Placental epithelial cell (primary cell): ENCODE measurements around a stretch of chr20.

- CAGE, long polyA plus RNA, result no peak
Measured at GRCh38 chr20:18057220-18057402, 605 bp downstream of the OVOL2 start.

GRCh38 chr20:18328891-18329158 is 40.5 kb downstream of the ZNF133 start:
- CAGE, long polyA plus RNA, result no peak

DNA sequence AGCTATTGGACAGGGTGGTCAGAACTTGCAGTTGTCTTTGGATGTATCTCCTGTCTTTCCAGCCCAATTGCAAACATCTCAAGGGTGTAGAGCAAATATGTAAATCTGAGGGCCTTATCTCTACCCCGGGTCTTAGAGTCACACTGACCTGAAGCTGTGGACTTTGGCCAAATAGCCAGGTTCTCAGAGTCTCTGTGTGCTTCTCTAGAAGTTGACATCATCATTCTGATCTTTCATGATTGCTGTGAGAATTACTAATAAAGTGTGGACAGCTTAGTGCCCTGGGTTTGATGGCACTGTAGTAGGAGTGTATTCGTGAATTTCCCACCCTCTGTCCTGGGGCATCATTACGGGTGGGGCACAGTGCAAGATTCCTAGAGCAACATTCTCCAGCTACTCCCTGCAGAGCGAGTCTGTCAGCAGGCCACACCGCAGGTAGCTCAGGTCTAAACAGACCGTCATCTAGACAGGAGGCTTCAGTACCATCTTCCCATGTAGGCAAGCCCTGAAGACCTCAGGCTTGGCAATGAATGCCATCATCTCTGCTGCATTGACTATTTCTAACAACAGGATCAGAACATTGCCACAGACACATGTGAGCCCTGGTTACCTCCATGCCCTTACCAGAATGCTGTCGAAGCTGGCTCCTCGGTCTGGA is 71.2 kb downstream of the SLC24A3 start:
- CAGE, long polyA plus RNA, result no peak

DNA sequence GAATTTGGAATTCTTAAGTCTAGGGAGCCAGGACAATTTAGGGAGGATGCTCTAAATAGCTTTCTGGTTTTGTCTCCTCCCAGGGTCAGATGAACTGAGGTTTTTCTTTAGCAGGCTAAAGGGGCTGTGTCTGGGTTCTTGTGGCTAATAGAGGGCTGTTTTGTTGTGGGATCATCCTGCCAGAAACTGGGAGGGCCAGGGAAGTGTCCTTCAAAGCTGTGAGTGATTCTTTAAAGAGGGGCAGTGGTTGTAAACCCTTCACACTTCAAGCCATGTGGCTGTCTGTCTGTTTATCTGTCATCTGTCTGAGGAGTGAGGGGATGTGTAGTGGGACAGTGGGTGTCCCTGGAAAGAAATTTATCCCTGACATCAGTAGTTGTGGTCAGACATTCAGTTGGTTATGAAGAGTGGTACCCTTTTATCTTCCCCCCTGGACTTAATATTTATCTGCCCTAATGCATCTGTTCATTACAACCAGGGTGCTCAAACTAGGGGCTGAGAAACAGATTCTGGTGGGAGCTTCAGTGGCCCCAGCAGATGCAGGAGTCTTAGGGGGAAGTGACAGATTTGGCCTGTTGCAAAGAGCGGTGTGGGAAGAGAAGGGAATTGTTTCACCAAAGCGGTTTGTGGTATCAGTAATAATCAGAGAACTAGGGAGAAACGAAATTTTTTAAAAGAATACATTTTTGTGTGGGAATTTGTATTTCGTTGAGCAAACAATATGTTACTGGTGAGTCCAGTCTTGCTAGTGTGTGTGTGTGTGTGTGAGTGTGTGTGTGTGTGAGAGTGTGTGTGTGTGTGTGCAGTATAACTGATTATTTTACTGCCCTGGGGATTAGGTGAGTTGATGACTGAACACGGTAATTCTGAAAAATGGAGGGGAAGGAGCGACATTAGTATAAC is 120.7 kb downstream of the SLC24A3 start:
- CAGE, long polyA plus RNA, result no peak

DNA sequence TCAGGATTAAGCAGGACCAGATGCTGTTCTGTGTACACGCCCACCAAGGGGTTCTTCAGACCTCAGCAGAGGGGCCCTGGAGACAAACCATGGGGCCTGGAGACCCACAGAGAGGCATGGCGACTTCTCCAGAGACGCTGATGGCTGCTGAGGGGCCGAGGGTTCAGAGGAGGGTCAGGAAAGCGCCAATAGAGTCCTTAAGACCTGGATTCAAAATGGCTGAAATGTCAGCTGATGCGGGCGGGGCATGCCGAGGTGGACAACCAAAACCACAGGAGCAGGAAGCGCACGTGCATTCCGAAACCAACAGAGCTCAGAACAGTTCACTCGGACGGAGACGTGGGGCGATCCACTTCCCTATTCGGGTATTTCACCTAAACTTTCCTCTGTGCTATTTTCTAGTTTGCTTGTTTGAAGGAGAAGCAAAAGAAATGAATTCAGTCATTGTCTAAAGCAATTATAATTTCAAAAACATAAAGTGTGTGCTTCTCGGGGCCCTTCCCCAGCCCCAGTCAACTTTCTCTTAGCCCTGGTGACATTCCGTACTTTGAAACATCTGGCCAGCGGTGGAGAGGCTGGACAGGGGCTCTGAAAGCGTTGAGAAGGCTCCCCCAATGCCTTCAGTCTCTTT is 99.8 kb upstream of the RIN2 start:
- CAGE, long polyA plus RNA, result no peak

- CAGE, long polyA plus RNA, result no peak
Measured at GRCh38 chr20:19775771-19776096, 17.7 kb downstream of the RIN2 start.

GRCh38 chr20:19875826-19876158 is 117.7 kb downstream of the RIN2 start:
- CAGE, long polyA plus RNA, result no peak

GRCh38 chr20:19888771-19889899 is 128.0 kb upstream of the NAA20 start:
- CAGE, long polyA plus RNA, result no peak

DNA sequence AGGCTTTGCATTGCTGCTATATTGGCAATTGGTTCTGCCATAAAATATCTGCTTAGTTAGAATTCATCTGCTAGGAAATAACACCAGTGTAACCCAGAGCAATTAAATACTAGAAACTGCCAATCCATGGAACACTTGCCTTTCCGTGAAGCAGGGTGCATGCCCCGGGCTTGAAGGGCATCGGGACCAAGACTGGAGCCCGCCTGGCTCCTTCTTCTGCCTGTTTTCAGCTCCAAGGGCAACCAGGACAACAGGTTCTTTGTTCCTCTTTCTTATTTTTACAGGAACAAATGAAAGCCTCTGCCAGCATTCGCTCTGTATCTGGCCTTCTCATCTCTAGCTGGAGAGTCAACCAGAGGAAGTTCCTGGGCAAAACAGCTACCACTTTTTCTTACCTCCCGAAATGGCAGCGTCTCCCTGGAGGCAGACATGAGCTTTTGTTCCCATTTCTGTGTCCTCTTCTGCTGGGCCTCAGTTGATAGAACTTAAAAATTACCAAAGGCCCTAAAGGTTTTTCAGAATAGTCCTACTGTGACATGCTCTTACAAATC is 74.2 kb upstream of the NAA20 start:
- CAGE, long polyA plus RNA, result no peak

DNA sequence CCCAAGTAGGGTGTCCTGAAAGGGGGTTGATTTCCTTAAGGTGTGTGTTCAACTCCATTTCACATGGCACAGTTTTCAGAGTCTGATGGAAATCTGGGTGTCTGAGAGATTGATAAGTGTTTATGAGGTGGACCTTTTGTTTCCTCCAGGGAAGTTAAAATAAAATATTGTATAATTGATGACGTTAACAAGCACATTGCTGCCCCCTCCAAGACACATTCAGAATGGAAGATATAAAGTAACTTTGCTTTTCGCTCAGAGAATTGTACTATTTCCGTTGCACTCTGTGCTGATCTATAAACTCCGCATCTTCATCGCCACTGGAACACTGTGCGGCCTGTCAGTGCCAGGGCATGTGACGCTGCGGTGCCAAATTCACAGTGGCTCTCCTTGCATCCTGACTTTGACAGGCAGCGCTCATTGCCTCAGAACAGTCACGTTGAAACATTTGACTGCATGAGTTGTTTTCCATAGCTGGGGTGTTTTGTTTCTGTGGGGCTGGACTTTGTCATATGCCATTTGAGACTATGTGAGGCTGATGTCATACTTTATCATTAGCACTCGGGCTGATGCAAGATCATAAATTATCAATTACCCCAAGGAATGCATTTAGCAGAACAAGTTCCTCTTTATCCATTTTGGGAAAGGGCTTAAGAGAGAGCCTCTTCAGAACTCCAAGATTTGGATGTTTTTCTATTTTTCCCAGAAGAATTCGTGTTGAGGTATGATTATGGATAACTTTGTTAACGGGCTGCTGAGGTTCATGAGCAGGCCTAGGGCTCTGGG is 32.7 kb downstream of the CFAP61 start:
- CAGE, long polyA plus RNA, result no peak

- CAGE, long polyA plus RNA, result no peak
Measured at GRCh38 chr20:20211050-20211464, 156.8 kb upstream of the INSM1 start.

DNA sequence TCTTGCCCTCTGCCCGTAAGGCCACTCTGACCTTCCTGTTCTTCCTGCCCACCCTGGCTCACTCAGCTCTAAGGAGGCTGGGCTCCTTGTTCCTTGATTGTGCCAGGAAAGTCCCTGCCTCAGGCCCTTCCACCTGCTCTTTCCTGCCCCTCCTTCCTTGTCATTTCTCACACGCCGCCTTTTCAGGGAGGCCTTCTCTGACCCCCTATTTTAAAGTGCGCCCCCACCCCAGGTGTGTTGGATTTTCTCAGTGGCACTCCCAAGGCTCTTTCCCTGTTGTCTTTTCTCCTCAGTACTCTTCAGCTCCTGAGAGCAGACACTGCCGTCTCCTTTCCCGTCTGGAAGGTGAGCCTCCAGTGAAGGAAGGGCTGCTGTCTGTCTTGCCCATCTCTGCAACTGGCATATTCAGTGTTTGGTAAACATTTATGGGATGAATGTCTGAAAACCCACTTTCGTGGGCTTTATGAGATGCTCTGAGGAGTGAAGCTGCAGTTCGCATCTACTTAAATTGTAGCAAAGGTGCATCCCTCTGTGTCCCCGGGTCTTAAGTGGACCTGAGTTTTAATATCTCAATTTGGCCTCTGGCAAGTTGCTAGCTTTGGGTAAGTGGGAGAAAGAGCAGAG is 35.1 kb downstream of the INSM1 start:
- CAGE, long polyA plus RNA, result no peak

GRCh38 chr20:20690187-20690749 is 22.2 kb downstream of the RALGAPA2 start:
- CAGE, long polyA plus RNA, result no peak

DNA sequence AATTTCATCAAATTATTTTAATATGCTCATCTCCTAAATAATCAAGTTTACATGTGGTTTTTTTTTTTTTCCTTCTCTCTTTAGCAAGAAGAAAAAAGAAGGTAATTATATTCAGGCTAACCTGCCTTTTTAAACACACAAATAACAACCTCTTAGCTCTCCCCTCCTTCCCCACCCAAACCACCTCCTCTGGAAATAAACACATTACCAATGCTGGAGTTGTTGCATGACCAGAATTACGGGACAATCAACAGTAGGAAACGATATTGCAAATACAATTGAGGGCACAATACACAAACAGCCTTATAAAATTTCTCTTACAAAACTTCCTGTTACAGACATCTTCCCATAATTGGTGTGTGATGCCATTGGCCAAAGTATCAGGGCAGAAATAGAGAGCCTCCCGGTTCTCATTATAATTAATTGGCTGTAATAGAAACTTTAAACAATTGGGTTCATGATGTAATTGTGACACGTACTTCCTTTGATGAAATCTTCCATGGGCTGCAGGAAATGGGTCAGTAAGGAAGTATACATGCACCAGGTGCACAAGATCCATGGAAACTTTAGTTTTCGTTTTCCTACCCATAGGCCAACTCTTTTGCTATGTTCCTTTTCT is 40.2 kb upstream of the RALGAPA2 start:
- CAGE, long polyA plus RNA, result no peak

GRCh38 chr20:21174902-21175101 is 48.9 kb downstream of the KIZ start:
- CAGE, long polyA plus RNA, result no peak

DNA sequence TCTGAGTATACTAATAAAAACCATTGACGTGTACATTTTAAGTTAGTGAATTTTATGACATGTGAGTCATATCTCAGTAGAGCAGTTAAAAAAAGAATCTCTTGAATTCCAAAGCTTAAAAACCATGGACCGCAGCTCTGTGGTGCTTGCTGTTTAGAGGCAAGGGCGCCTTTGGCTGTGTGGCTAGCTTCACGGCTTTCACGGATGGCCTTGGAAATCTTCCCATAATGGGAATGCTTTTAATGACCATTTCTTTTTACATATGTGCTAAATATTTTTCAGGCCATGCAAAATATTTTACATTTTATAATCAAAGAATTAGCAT is 57.4 kb downstream of the KIZ start:
- CAGE, long polyA plus RNA, result no peak

DNA sequence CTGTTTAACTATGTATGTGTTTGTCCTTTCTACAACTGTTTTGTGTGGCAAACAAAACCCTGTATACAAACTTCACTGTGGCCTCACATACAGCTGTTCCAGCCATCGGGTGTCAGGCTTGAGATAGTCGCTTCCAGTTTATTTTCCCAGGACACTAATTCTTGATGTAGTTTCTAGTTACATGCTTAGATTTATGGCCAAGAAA is 64.0 kb downstream of the KIZ start:
- CAGE, long polyA plus RNA, result no peak

- CAGE, long polyA plus RNA, result no peak
Measured at GRCh38 chr20:21218126-21218810, 84.9 kb upstream of the XRN2 start.

- CAGE, long polyA plus RNA, result no peak
Measured at GRCh38 chr20:21520503-21521190, 6.8 kb upstream of the NKX2-2 start.

DNA sequence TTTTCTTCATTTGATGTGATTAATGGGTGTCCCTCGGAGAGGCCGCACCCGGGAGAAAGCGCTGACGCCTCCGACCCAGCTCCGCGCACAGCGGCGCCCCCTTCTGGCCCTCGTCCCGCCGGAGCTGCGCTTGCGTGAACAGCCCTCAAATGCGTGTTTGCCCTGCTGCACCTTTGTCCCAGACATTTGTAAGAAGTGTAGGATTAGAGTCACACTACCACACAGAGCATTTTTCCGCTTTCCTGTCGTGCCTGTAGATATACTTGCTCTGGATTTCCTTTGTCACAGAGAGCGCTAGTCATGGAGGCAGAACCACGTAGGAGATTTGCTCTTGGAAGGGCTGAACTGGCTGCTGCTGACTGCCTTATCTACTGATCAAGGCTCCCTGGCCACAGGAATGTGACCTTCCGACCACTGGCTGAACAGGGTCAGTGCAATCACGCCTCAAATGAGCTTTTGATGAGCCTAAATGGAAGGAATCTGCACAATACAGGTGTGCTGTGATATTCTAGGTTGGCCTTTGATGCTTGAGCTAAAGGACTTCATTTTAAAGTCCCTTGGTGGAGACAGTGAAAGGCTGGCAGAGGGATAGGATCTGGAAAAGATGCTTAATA is 62.4 kb downstream of the PAX1 start:
- CAGE, long polyA plus RNA, result no peak